A172 (cell line): ENCODE measurements around the genes GARNL3, ZNF79 and ST6GALNAC4.

- RAMPAGE, long total RNA = no peak
Observed at GRCh38 chr9:126705119-126705657, 91.5 kb downstream of the LMX1B start.

DNA sequence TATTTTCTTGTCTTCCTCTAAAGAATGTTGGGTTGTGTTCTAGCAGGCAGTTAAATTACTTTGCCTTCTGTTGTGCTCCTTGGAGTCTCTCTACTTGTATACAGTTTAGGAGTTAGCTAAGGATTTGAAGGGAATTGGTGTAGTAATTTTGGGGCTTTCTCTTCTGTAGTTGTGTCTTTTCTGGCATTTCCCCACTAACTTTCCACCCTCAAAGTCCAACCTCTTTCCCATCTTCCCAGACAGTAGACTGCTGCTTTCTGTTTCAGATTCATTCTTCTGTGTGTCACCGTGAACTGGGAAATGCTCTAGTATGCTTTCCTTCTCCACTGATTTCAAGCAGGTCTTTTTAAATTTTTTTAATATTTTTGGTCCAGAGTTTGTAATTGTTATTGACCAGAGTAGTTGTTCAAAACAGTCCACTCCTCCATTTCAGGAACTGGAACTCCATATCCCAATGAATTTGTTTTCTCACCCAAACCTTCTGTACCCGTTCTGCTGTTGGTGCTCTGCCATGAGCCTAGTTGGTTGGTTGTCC is 4.6 kb upstream of the ANGPTL2 start:
- RAMPAGE, long total RNA = no peak

DNA sequence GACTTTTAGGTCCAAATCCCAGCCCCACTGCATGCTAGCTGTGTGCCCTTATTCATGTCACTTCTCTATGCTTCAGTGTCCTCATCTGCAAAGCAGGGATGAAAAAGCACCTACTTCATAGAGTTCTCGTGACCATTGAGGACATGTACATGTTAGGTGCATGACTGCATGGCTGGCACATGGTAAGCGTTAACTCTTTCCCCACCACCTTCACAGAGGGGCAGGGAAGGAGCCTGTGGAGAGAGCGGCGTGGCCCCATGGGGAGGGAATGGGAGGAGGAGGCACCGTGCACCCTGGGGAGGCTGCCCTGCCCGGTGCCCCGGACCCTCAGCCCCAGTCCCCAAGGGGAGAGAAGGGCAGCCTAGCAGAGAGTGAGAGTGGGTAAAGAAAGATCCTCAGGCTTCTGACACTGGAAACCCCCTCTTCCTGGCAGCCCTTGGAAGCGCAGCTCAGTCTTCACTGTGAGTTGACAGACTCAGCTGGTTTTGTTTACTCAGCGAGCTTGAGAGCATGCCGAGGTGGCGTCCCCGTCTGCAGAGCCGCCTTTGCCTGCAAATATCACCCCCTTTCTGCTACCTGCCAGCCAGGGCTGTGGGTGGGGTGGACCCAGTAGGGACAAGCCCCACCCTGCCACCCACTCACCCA is 10.6 kb upstream of the ANGPTL2 start:
- RAMPAGE, long total RNA = no peak

DNA sequence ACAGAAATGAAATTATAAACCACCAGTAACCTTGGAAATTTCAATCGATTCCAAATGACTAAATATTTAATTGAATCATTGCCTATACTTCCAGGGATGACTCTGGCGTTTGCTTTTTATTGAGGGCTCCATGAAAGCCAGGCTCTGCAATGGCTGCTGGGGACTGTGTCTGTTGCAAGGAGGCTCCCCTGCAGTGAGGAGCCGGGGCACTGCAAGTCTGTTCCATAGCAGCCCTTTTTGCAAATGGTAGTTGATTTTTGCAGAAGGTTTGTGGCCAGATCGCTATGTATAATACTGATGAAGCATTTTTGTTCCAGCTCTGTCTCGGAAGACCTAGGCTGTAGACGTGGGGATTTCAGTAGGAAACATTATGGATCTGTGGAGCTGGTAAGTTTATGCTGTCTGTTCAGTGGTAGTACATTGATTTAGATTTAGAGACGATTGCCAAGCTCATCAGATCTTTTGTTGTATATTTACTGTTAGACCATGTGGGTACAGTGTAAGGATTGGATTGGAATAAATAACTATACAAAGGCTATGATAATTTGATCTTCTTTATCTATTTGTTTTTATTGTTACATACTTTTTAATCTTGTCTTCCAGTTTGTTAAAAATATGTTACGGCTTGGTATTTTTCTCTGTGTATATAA is at the start of gene GARNL3:
GARNL3 (plus strand) TSS at position 140 of the 650 bp plus-strand sequence.
- RAMPAGE, long total RNA = no peak

- RAMPAGE, long total RNA = no peak
Observed at GRCh38 chr9:127353759-127354428, 43.1 kb upstream of the SLC2A8 start.

- RAMPAGE, long total RNA = no peak
Observed at GRCh38 chr9:127384084-127384909, 12.7 kb upstream of the SLC2A8 start.

DNA sequence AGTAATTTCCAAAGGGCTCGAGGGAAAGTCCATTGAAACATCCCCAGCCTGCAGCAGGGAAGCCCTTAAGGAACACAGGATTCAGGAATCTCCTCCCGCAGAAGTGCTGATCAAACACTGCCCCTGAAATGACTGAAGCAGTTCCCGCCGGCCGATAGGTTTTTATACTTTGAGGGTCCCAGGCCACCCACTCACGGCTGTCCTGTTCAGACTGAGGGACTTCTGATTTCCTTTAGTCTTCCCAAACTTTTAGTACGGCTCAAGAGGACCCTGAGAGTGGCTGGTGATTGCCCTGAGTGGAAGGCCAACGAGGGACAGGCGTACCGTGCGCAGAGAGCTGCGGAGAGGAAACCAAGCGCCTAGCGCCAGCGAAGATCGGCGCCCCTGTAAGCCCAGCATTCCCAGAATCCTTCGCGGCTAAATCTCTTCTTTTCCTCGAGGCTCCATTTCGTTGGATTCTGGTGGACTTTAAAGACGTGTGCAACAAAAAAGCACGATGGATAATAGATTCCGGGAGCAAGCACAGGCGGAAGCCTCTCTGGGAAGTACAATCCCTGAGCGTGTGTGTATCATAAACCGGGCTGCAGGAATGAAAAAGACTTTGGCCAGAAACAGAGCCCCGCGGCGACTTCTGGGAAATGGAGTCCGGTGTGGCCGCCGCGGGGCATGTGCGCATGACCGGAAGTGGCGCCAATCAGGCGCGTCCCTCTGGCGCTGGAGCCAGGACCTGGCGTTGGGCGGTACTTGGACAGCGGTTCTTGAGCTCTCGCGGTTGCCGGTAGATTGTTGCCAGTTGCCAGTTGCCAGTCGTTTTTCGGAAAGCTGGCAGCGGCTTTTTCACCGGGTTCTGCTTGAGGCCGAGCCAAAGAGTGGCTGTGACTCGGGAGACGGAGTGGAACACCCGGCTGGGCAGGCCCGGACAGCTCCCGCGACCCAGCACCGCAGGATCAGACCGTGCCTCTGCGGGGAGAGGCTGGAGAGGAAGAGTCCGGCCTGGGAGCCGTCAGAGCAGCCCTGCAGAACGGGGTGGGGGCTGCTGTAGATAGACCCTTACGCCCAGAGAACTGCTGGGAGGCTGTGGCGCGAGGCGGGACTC is at the start of gene ZNF79:
ZNF79 (plus strand) TSS at position 693 of the 1,096 bp plus-strand sequence.
- RAMPAGE, long total RNA = no peak

DNA sequence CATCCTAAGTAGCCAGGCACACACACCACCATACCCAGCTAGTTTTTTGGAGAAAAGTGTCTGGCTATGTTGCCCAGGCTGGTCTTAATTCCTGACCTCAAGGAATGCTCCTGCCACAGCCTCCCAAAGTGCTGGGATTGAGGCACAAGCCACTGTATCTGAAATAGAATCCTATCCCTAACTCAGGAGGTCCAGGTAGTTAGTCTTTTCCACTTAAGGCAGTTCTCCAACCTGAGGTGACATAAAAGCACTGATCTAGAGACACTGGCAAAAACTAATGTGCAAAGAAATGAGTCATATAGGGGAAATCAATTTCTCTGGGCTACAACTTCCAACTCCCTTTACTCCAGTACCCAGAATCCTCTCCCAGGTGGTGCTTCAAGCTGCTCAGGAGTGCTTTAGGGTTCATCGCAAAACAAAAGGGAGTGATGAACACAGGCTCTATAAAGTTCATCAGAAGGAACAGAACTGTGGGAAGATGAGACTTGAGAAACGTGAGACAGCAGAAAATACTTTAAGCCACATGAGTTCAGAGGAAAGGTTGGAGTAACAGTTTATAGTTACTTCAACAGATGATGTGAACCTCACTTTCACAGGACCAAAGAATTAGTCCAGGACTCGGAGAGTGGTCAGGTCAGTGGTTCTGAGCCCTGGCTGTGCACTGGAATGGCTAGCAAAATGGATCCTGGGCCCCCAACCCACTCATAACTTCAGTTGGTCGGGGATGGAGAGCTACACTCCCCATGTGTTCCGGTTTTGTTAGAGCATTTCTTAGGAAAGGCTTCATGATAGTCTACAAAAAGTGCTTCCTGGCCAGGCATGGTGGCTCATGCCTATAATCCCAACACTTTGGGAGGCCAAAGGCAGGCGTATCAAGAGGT is 4.5 kb downstream of the RPL12 start:
- RAMPAGE, long total RNA = no peak

DNA sequence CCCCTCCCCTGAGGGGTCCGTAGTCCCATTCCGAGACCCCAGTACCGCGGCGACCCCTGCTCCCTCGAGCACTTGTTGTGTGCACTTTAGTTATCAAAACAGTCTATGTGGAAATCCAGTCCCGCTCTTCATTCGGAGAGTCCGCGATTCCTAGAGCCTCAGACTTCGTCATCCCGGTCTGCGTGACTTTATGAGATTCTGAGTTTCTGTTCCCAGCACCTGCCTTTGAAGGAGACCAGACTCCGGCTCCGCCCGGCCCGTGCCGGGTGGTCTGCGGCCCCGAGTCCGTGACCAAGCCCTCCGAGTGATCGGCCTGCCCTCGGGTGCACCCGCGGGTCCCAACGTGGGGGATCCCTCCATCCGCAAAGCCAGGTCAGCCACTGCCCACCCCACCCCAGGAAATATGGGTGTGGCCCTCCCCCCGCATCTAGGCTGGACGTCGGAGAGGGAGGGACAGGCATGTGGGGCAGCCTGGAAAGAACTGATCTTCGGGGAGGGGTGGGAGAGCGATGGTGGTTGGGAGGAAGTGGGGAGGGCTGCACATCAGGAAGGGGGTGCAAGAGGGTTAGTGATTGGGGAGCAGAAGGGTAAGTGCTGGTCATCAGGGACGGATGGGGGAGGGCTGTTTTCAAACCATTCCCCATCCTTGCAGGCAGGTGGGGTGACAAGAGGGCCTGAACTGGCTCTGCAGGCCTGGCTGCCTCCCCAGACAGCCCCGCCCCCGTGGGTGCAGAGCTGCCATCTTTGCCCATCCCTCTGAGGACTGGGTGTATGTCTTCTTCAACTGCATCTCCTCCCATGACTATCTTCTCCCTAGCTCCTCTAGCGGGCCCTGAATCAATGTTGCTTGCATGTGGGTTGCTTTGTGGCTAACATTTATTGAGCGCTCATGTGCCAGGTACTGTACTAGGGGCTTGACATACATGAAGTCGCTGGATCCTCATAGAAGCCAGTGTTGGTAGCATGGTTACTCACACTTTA is 693 bp downstream of the LRSAM1 start:
- RAMPAGE, long total RNA = no peak

DNA sequence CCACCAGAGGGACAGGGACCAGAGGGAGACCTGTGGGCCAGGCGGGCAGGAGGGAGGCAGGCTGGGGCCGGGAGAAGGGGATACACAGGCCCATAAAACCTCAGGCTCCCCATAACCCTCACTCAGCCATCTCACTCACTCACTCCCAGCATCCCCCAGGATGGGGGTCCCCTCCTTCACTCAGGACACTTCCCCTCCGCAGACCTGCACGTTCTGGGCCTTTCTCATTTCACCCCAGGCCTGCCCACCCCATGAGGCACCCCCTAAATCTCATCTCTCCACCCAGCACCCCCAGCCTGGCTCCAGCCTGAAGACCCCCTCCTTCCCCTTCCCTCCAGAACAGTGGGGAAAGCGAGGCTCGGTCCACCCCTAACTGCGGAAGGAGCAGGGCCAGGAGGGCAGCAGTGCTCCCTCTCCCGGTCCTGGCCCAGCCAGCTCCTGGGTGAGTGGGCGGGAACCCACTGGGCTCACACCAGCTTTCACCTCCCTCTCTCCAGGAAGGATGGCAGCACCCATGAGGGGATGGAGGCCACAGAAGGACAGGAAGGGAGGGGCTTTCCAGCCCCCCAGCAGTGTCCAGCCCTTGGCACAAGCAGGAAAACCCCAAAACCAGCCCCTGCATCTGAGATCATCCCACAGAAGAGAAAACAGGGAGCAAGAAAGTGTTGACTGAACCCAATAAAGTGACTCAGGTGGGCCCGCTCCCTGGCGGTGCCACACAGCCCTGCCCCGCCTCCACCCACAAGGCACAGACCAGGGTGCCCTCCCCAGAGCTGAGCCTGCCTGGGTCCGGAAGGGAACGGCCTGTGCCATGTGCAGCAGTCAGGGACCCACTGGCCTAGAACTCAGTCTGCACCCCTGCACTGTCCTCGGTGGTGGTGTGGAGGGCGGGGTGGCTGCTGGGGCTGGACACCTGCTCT is 55.0 kb downstream of the LRSAM1 start:
- RAMPAGE, long total RNA = no peak

GRCh38 chr9:127633908-127634402 is 21.9 kb downstream of the STXBP1 start:
- RAMPAGE, long total RNA = no peak

DNA sequence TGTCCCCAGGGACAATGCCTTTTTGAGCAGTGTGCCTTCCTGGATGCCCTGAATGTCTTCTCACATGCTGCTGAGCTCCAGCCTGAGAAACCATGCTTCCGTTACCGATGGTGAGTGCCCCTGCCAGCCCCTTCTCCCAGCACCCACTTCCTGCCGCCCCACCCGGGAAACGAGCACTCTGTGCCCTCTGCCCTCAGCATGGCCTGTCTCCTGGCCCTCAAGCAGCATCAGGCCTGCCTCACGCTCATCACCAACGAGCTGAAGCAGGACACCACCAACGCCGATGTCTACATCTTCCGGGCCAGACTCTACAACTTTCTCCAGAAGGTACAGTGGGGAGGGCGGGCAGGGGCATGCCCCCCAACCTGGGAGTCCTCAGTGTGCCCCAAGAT is 4.2 kb downstream of the TTC16 start:
- RAMPAGE, long total RNA = no peak

GRCh38 chr9:127735896-127736215 is 762 bp upstream of the TOR2A start:
- RAMPAGE, long total RNA = no peak

GRCh38 chr9:127748356-127748672 is 13.2 kb upstream of the TOR2A start:
- RAMPAGE, long total RNA = no peak

GRCh38 chr9:127819795-127820509 is 17.3 kb downstream of the FPGS start:
- RAMPAGE, long total RNA = no peak

GRCh38 chr9:127828020-127829140 is 25.7 kb downstream of the FPGS start:
- RAMPAGE, long total RNA = no peak

DNA sequence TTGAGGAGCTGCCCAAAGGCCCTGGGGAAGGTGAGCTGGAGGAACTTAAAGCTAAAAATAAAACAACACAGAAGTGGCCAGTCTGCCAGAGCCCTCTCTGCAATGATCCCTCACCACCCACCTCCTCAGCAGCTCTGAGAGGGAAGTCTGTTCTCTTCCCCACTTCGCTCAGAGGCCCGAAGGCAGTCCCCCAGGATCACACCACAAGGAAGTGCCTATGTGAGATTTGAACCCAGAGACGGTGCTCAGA is 879 bp downstream of the ENG start:
- RAMPAGE, long total RNA = no peak

- RAMPAGE, long total RNA = no peak
Observed at GRCh38 chr9:127874572-127874817, 3.0 kb downstream of the AK1 start.

DNA sequence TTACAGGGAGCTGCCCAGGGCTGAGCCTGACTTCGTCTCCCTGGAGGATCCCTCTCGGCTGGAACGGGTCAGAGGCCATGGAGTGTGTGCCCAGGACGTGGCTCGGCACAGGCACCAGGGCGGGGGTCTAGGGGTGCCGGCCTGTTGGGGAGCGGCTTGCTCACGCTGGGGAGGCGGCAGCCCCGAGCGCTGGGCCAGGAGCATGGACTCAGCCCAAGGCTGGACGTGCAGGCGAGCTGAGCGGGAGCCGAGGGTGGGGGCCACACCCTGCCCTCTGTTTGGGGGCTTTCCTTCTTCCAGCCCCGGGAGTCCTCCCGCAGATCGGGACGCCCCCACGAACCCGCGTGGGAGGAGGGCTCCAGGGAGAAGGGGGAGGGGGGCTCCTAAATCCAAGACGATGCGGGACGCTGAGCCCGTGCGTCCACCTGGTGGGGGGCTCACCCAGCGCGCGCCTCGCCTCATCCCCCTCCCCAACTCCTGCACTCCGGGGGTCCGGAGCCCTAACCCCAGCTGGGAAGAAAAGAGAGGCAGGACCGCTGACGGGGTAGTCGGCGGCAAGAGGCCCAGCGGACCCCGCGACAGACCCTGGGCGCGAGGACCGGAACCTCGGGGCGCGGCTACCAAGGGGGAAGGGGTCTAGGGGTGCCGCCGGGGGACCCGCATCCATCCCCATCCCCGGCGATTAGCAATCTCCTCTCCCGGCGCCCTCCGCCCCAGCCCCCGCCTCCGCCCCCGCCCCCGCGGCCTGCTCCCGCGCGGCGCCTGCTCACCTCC is 483 bp downstream of the ST6GALNAC6 start:
- RAMPAGE, long total RNA = no peak

DNA sequence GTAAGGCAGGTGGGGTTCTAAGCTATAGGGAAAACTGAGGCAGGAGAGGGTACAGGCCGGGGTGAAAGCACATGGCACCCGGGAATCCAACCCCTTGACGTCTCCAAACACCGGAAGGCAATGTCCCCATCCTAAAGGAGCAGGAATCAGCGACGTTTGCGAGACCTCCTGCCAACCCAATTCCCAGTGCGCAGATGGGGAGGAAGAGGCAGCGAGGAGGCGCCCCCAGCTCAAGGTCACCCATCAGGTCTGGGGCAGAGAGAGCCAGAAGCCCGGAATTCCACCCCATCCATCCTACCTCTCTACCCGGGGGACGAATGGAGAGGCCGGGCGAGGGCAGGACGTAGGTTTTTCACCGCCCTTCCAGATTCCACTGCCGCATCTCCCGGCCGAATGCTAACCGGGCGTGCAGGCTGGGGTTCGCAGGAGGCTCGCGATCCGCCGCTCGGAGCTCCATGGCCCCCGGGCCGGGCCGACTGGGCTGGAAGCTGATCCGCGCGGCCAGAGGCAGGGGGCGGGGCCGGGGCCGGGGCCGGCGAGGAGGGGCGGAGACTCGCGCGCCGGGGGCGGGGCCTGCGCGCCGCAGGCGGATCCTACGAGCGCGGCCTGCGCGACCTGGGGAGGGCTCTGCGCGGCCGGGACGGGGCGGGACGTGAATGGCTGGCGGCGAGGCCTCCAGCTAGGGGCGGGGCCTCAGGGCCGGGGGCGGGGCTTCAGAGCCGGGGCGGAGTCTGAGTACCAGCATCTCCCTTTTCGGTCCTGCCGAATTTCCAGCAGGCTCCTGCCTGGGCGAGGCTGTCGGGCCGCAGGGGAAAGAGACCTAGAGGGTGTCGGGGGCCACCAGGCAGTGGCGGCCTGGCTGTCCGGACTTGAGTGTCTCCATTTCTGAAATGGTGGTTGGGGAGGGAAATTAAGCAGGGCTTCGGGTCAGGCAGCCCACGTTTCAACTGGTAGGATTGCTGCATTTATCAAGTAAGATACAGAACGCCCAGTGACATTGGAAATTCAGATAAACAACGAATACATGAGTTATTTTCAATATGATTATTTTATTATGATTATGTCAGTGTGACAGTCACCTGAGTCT is at the start of gene ST6GALNAC4:
ST6GALNAC4 (minus strand) TSS at position 514 of the 1,087 bp plus-strand sequence.
- RAMPAGE, long total RNA = no peak